Mesenchymal stem cell of adipose (primary cell): ENCODE measurements around a stretch of chr1.

DNA sequence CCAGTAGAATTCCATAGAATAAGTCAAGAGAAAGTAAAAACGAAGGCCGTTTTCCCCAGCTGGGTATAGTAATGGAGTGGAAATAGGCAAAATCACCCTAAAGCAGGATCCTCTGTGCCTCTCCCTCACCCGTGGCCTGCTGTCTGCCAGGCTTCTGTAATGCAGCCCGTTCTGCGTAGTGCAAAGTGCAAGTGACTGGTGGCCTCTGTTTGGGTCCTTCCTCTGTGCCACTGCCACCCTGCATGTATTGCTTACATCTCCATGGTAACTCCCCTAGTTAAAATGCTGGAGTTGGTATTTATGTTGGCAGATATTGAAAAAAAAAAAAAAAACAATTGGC lies 242.1 kb downstream of the PBX1 start:
- CAGE, long polyA plus RNA: no peak

DNA sequence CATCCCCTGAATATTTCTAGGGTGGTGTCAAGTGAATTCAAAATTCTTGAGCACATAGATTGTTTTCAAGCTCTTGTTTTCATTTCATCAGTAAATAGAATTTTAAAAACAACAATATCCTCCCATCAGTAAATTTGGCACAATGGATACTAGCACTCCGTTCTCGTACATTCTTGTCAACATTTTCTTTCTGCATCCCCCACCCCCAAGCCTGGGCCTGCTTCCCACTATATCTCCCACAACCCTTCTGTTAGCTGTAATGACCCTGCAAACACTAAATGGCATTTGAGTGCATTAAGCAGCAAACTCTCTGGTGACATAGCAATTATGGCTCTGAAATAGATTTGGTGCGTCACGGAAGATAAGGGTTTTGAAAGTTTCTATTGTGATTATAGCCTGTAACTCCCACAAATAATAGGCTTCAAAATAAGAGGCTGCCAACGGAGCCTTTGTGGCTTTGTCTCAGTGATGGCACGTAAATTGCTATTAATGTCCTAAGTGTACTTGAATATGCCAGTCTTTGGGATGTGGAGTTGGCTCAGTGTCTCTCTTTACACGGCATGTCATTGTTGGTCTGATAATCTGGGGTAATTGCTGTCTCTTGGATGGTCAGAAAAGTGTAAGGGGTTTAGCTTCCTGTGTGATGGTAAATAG lies 277.6 kb downstream of the PBX1 start:
- CAGE, long polyA plus RNA: no peak

GRCh38 chr1:165248852-165249282 lies 107.6 kb downstream of the LMX1A start:
- CAGE, long polyA plus RNA: no peak

- CAGE, long polyA plus RNA: no peak
These were observed 38.2 kb downstream of the UCK2 start for GRCh38 chr1:165865514-165866061.

- CAGE, long polyA plus RNA: no peak
These were observed 68.8 kb downstream of the UCK2 start for GRCh38 chr1:165896148-165896770.

DNA sequence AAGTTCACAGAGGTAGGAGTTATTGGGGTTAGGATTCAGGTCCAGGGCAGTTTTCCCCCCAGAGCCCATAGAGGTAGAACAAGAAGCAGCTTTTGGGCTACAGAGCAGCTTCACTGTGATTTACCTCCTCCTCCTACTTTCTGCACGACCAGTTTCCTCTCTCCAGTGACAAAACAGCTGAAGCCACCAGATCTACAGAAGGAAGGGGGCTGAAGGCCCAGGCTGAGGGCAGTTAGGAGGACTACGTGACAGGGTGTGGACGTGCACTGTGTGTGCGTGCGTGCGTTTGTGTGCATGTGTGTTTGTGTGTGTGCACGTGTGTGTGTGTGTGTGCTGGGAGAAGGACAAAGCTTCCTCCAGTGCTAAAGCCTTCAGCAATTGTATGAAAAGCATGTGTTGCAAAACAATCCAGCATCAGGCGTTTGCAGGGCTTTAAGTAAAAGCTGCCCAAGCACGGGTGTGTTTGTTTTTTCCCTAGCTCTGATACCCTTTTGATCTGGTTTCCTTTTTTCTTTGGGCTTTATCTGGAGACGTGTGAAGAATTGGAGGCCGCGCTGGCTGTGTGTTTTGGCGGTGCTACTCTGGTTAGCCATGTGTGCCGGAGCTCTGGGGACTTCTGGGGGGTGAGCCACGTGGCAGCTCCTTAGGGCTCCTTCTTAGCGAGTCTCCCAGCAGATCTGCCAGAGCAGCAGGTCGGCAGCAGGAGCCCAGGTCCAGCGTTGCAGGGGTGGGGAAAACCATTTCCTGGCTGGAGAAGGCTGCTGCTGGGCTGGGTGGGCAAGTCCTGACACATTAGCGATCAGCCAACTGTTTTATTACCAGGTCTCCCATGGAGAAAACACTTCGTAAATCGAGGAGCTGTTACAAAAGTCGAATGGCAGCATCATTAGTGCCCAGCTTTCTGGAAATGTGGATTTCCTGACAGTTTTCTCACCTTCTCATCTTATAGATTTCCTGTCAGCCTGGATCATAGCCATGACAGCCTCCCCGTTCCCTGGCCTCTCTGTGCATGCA lies 73.3 kb downstream of the UCK2 start:
- CAGE, long polyA plus RNA: no peak

- CAGE, long polyA plus RNA: no peak
These were observed 141.1 kb upstream of the FAM78B start for GRCh38 chr1:166307819-166308434.

DNA sequence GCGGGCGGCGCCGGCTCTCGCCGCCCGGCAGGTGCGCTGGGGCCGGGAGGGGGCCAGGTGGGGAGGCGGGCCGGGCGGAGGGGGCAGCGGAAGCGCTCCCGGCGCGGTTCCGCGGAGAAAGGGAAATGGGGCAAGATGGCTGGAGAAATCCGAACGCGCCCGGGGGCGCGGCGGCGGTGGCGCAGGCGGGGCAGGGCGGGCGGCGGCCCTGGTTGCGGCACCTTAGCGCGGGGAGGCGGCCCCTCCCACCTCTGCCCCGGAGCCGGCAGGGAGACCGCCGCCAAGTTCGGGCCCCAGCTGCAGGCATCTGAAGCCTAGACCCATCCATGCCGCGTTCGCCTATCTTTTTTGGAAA lies 441 bp downstream of the POGK start:
- CAGE, long polyA plus RNA: no peak

- CAGE, long polyA plus RNA: no peak
These were observed 26.2 kb upstream of the TADA1 start for GRCh38 chr1:166902139-166902771.

- CAGE, long polyA plus RNA: no peak
These were observed 23.6 kb downstream of the GPA33 start for GRCh38 chr1:167066477-167067062.

GRCh38 chr1:167331665-167332116 lies 111.0 kb downstream of the POU2F1 start:
- CAGE, long polyA plus RNA: no peak

- CAGE, long polyA plus RNA: no peak
These were observed 124.2 kb downstream of the POU2F1 start for GRCh38 chr1:167344584-167345568.

GRCh38 chr1:167447439-167448547 lies 70.5 kb downstream of the CD247 start:
- CAGE, long polyA plus RNA: no peak

- CAGE, long polyA plus RNA: no peak
These were observed 44.6 kb downstream of the CD247 start for GRCh38 chr1:167473681-167474182.

- CAGE, long polyA plus RNA: no peak
These were observed 5.7 kb downstream of the CREG1 start for GRCh38 chr1:167547870-167548302.

GRCh38 chr1:167564441-167565128 lies 11.0 kb upstream of the CREG1 start:
- CAGE, long polyA plus RNA: no peak

- CAGE, long polyA plus RNA: no peak
These were observed 13.3 kb upstream of the RCSD1 start for GRCh38 chr1:167616551-167617220.

GRCh38 chr1:167633899-167634432 lies 3.9 kb downstream of the RCSD1 start:
- CAGE, long polyA plus RNA: no peak

DNA sequence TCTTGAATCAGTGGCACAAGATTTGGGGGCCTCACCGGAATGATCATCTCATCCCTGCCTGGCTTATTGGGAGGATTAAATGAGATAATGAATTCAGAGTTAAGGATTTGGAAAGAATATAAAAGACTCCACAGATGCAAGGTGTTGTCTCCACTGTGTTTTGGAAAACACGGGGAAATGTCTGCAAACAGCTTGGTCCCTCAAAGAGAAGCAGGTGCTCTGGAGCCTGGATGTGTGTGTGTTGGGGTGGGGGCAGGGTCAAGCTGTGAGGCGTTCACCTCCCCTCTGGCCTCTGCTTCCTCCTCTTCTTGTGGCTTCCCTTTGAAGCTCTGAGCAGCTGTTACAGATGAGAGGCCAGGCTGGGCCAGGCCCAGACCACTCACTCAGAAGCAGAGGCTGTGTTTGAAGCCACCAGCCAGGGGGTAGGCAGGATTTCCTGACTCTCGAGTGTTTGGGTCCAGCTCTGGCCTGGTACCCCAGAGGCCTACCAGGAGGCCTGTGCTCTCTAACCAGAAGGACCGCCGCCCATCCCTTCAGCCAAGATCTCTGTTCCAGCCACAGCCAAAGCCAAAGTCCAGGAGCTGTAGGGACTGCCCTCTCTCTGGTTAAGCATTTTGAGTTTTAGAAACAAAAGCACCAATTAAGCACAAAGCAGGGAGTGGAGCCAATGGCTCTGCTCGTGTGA lies 20.2 kb downstream of the RCSD1 start:
- CAGE, long polyA plus RNA: no peak

DNA sequence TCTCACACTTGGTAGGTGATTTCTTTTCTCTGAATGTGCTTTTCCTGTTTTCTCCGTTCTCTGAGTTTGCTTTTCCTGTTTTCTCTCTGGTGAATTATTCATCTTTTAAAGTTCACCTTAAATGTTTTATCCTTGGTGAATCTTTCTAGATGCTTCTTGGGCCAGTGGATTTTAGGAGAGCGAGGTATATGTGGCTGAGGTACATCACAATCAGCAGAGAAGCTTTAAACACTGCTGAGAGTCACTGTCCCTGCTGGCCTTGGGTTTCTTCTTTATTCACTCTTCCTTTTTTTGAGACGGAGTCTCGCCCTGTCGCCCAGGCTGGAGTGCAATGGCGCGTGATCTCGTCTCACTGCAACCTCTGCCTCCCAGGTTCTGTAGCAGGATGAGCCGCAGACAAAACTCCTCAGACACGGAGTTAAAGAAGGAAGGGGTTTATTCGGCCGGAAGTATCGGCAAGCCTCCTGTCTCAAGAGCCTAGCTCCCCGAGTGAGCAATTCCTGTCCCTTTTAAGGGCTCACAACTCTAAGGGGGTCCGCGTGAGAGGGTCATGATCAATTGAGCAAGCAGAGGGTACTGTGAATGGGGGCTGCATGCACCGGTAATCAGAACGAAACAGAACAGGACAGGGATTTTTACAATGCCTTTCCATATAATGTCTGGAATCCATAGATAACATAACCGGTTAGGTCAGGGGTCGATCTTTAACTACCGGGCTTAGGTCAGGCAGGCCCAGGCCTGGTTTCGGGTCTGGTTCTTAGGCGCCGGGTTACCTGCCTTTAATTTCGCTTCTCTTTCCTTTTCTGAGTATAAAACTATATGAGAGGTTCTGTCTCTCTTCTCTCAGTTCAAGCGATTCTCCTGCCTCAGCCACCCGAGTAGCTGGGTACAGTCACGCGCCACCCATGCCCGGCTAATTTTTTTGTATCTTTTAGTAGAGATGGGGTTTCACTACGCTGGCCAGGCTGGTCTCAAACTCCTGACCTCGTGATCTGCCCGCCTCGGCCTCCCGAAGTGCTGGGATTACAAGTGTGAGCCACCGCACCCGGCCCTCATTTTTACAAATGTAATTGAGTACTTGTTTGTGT lies 1.9 kb upstream of the MPZL1 start:
- CAGE, long polyA plus RNA: no peak